Tongue (tissue), 2 donors: ENCODE measurements around the gene FBXW11.

GRCh38 chr5:170287561-170288269 lies 9.9 kb downstream of the LCP2 start:
- RAMPAGE, long total RNA, result no peak

- RAMPAGE, long total RNA, result no peak
Measured at GRCh38 chr5:170296485-170297678, 695 bp downstream of the LCP2 start.

- RAMPAGE, long total RNA, result no peak
Measured at GRCh38 chr5:170387778-170388407, 1.3 kb downstream of the KCNMB1 start.

GRCh38 chr5:171578206-171578749 lies 158.8 kb downstream of the FGF18 start:
- RAMPAGE, long total RNA, result no peak

GRCh38 chr5:171676490-171676758 lies 109.2 kb upstream of the SMIM23 start:
- RAMPAGE, long total RNA, result no peak

- RAMPAGE, long total RNA, result no peak
Measured at GRCh38 chr5:171845389-171845588, 59.7 kb downstream of the SMIM23 start.

DNA sequence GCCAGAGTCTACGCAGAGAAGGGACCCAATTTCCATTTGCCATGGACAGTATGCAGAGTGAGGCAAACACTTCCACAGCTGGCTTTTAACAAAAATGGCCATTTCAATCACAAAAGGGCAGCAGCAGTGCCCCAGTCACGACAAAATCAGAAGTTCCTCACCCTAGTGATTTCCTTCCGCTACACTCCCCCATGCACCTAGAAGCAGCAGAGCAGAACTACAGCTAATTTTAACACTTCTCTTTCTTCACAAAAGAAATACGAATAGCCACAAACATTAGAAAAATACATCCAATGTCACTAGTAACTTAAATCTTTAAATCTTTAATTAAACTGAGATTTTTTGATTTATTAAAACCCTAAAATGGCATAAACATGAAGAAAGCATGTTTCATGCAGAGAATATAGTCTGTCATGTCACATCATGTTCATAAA lies 27.8 kb downstream of the FBXW11 start:
- RAMPAGE, long total RNA, result no peak

DNA sequence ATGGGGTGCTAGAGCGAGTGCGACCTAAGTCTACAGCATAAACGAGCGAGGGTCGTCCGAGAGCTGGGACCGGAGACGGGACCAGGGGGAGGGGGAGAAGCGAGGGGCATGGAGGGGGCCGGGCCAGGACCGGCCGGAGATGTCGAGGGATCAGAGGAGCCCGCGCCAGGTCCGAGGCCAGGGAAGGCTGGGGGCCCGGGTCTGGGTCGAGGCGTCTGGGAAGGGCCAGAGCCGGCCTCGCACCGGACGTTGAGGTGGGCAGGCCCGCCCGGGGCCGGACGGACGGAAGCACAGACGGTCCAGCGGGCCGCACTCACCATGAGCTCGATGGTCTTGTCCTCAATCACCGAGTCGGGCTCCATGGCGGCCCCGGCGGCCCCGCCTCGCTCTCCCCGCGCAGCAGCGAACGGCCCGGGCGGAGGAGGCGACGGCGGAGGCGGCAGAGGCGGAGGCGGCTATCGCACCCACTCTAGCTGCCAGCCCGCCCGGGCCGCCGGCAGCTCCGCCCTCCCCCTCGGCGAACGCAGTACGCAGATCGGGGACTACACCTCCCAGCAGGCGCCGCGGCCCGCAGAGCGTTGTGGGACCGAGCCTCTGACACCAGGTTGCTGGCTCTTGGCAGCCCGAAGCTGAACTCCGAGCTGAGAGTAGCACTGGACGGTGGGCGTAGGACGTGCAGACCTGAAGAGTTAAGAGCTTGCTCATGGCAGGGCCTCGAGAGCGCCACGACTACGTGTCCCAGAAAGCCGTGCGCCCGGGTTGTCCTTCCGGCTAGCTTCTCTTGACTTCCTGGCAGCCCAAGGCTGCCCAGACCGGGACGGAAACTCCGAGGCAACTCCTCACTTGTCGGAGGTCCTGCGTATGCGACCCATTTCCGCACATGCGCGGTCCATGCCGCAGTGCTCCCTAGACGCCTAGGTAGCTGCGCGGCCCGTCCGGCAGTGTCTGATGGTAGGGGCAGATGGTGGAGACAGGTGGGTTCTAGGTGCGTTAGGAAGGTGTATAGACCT lies at the start of gene FBXW11:
Gene FBXW11 (minus strand): TSS at position 498 of the 1,010 bp plus-strand sequence.
- RAMPAGE, long total RNA, result no peak

GRCh38 chr5:172047052-172047559 lies 40.7 kb upstream of the FBXW11 start:
- RAMPAGE, long total RNA, result no peak

GRCh38 chr5:172052838-172053249 lies 46.4 kb upstream of the FBXW11 start:
- RAMPAGE, long total RNA, result no peak

- RAMPAGE, long total RNA, result no peak
Measured at GRCh38 chr5:172096213-172096783, 89.9 kb upstream of the FBXW11 start.

DNA sequence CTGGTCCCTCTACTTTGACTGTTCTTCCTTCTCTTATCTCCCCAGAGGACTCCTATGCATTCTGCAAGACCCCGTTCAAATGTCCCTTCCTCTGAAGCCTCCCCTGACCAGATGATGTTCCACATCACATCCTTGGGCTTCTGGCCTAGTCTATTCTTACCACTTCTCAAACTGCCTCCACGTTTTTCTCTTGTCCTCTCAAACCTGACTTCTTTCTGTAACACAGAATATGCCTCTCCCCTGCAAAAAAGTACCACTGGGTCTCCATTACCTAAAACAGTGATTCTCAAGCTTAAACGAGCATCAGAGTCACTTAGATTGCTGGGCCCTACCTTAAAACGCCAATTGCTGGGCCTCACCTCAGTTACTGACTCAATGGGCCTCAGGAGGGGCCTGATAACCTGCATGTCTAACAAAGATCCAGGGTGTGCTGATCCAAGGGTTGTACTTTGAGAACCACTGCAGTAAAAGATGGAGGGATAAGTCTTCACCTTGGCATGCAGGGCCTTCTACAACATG lies 34.1 kb downstream of the STK10 start:
- RAMPAGE, long total RNA, result no peak

DNA sequence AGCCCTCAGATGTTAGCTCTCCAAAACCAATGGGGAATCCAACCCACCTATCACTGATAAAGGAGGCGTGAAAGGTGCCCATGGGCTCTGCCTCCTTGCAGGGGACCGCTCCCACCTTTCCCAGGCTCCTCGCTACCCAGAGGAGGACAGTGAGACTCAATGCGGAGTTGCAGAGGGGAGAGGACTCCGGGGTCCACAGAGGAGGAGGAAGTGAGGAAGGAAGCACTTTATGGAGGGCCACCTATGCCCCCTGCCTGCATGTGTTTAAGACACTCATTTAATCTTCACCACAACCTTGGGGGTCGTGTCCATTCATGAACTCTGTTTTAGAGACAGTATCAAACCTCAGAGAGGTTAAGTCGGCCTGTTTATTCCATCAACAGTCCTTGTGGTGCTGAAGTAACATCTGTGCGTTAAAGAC lies 17.3 kb downstream of the STK10 start:
- RAMPAGE, long total RNA, result no peak

- RAMPAGE, long total RNA, result no peak
Measured at GRCh38 chr5:172322094-172322460, 38.5 kb upstream of the UBTD2 start.

GRCh38 chr5:172336796-172337691 lies 53.5 kb upstream of the UBTD2 start:
- RAMPAGE, long total RNA, result no peak

GRCh38 chr5:172350252-172350647 lies 66.7 kb upstream of the UBTD2 start:
- RAMPAGE, long total RNA, result no peak

DNA sequence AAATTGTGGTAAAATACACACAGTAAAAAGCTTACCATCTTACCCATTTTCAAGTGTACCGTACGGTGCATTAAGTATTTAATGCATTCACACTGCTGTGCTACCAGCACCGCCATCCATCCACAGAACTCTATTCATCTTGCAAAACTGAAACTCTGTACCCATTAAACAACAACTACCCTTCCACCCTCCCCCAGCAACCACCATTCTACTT lies 70.1 kb downstream of the SH3PXD2B start:
- RAMPAGE, long total RNA, result no peak

GRCh38 chr5:172423685-172424140 lies 30.6 kb downstream of the SH3PXD2B start:
- RAMPAGE, long total RNA, result no peak

DNA sequence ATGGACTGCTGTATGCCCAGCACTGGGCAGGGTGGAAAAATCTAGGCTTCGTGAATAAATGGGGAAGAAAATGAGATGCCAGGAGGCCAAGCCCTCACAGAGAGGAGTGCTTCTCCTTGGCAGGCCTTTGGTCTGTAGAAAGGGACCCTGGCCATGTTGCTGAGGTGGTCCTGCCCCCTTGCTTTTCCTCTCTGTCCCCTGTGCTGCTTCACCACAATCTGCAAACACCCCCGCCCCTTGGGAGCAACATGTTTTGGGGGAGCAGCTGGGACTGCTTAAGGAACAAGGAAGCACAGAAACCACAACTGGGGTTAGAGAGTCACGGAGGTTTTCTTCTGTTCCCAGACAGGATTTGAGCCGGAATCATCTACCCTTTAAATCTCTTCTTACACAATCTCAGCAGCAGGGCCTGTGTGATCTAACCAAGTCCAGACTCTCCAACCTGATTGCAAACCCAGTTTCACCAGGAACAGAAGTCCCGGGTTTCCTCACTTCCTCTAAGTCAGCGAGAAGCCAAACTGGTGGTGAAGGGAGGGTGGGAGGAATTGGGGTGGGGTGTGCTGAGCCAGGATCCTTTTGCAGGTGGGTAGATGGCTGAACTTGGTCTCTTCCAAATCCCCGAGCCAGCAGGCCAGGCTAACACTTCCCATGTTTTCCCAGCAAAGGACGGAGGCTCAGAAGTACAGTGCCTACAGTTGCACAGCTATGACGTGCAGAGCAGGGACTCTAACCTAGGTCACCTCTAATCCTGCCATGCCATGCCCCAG lies 25.1 kb downstream of the SH3PXD2B start:
- RAMPAGE, long total RNA, result no peak

- RAMPAGE, long total RNA, result no peak
Measured at GRCh38 chr5:172478956-172479437, 24.7 kb upstream of the SH3PXD2B start.